Endometrial microvascular endothelial cells (primary cell): ENCODE measurements around a stretch of chr7.

GRCh38 chr7:106530080-106530596 lies 130.8 kb downstream of the CCDC71L start:
- RAMPAGE, long total RNA: no peak

- RAMPAGE, long total RNA: no peak
Observed at GRCh38 chr7:106658894-106659550, 1.9 kb downstream of the CCDC71L start.

- RAMPAGE, long total RNA: no peak
Observed at GRCh38 chr7:106747896-106748211, 86.9 kb upstream of the CCDC71L start.

DNA sequence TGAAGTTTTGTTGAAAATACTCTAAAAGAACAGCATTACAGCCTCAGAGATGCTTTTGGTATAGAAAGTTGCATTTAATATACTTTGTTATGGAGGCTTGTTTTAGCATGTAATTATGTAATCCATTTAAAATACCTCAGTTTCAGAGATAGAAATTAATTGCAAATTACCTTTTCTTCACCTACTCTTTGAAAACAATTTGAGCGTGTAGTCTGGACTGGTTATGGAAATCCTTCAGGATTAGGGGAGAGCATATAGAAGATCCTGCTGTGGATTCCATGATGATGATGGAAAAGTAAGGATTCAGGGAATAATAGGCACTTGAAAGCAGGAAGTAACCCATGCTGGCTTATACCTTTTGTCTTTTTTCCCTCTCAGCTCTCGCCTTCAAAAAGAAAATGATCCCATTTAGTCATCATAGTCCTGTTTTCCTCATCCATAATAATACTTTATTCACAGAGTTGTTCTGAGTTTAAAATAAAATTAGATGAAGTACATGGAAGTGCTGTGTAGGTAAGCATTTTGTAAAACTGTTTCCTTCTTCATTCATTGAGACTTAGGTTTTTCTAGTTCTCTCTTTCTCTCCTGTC lies 4.4 kb downstream of the HBP1 start:
- RAMPAGE, long total RNA: no peak

- RAMPAGE, long total RNA: no peak
Observed at GRCh38 chr7:107452184-107452960, 17.5 kb upstream of the GPR22 start.

- RAMPAGE, long total RNA: no peak
Observed at GRCh38 chr7:107479389-107479758, 9.5 kb downstream of the GPR22 start.

GRCh38 chr7:107557896-107558154 lies 5.9 kb downstream of the COG5 start:
- RAMPAGE, long total RNA: no peak

DNA sequence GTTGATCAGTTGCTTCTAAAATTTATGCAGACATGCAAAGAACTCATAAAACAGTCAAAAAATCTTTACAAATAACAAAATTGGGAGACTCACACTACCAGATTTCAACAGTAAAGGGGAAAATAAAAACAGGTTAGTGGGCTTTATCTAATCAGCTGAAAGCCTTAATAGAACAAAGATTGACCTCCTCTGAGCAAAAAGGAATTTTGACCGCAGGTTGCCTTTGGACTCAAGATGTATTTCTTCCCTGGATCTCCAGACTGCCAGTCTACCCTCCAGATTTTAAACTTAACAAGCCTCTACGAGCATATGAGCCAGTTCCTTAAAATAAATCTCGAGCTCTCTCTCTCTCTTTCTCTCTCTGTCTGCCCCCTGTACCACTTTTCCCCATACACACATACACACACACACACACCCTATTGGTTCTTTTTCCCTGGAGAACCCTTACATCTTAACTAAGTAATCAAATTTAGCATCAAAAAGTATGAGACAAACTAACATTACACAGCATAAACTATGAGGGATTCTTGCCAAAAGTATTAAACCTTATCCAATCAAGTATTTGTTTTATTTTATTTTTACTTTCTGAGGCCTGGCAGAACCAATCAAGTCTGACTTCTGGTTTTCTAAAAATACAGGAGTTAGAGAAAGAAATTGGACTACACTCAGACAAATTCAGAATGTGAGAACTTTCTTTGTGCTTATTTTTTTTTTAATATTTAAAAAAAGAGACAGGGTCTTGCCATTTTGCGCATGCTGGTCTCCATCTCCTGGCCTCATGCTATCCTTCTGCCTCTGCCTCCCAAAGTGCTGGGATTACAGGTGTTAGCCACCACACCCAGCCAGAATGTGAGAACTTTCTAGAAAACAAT lies 11.4 kb downstream of the BCAP29 start:
- RAMPAGE, long total RNA: no peak

DNA sequence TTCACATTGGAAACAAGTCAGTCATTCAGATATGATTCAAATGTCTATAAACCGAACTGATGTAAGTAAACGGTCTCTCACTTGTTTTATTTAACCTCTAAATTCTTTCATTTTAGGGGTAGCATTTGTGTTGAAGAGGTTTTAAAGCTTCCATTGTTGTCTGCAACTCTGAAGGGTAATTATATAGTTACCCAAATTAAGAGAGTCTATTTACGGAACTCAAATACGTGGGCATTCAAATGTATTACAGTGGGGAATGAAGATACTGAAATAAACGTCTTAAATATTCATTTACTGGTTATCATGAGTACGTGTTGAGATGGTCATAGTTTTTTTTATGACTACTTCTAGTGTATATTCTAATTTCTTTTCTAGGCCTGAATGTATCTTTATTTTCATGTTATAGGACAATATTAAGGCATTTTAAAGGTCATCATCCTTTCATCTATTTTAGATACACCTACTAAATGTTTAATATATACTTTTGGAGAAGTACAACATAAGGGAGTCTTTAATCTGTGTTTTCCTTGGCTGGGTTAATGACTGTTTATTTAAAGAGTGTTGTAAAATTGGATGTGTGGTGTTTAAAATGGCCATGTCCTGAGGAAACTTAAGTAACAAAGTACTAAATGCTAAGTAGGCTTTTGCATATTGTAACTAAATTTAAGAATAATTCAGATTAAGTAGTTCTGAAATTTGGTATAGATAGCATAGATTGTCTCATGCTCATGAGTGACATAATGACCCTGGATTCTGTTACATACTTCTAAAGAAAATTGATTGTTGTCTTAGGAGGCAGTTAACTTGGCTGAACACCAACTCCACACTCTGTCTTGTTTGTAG lies 28.9 kb downstream of the DLD start:
- RAMPAGE, long total RNA: no peak

DNA sequence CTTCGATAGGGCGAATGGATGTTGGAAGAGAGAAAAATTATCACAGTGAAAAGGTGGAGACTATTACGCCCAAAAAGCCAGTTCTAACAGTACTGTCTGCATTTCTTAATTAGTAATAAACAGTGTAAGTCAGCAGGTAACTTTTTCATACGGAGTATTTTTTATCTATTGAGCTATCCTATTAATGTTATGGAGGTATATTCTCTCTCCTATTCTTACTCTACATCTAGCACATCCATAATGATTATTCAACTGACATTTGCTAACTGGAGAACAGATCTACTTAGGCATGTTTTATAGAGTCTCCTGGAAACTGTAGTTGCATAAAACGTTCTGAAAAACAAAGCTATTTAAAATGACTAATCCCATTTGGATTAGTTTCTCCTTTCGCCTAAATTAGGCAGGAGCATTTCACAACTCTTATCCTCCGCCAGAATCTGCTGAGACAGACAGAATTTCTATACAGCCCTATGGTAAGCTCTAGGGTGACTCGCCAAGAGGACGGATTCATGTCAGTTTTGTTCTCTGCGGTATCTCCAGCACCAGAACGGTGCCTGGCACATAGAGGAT lies 44.4 kb downstream of the LAMB1 start:
- RAMPAGE, long total RNA: no peak

DNA sequence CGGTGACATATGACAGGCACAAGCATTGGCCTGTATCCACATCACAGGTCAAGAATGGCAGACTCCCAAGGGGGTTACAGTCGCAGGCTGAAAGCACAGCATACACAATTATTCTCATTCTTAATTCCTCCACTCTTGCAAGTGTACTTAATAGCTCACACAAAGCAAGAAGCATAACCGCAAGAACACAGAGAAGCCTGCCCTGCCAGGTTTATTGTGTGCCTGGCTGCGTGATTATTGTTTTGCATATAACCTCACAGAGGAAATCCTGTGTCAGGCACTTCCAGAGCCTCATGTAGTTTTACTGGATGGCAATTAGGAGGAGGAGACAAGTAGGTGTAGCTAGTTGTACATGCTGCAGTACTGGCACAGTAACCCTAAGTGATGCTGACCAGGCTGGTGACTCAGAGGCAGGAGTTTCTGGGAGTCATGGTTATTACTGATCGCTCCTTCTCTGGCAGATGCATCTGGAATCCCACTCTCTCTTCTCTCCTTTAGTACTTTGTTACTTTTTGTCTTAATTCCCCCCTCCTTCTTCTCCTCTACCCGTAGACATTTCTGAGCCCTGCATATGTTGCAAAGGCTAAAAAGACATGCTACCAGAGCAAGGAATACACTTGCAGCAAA lies 34.8 kb downstream of the LAMB4 start:
- RAMPAGE, long total RNA: no peak

DNA sequence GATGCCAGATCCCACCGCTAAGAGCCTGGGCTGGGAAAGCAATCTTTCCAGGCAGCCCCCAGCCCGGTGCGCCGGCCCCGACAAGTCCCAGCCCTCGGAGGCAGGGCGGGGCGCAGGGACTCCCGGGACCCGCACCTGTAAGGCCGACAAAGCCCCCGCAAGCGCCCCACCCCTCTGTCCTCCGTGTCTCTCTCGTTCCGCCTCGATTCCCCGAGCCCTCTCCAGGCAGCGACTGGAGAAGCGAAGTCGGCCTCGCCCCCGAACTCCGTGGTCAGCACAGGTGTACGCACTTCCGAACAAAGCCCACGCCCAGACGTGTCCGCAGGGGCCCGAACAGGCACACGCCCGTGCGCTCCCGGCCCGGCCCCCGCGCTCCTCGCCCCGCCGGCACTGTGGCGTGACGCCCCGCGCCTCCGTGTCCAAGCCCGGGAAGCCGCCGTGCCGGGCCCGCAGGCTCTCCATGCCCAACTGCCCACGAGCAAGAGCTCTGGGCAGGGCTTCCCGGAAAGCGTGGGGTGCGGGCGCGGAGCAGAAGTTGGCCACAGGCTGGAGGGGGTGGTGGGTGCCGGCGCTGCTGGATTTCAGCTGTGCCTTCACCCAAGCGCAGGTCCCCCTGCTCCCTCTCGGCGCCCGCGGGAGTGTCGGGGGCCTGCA lies 705 bp downstream of the NRCAM start:
- RAMPAGE, long total RNA: no peak

DNA sequence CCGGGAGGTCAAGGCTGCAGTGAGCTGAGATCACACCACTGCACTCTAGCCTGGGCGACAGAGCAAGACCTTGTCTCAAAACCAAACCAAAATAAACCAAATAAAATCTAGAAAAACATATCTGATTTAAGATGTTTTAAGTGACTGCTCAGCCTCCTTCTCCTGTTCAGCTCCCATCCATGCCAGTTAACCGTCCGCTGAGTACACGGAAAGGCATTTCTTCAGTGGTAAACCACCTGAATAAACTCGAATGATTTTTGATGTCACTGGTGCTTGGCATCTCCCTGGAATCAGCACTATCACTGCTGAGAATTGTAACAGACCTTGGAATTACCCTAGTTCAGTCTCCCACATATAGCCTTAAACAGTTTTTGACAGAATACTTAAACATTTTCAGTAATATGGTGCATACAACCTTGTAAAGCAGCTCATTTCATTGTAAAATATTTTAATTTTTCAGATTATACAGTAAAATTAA lies 24.1 kb upstream of the NRCAM start:
- RAMPAGE, long total RNA: no peak

DNA sequence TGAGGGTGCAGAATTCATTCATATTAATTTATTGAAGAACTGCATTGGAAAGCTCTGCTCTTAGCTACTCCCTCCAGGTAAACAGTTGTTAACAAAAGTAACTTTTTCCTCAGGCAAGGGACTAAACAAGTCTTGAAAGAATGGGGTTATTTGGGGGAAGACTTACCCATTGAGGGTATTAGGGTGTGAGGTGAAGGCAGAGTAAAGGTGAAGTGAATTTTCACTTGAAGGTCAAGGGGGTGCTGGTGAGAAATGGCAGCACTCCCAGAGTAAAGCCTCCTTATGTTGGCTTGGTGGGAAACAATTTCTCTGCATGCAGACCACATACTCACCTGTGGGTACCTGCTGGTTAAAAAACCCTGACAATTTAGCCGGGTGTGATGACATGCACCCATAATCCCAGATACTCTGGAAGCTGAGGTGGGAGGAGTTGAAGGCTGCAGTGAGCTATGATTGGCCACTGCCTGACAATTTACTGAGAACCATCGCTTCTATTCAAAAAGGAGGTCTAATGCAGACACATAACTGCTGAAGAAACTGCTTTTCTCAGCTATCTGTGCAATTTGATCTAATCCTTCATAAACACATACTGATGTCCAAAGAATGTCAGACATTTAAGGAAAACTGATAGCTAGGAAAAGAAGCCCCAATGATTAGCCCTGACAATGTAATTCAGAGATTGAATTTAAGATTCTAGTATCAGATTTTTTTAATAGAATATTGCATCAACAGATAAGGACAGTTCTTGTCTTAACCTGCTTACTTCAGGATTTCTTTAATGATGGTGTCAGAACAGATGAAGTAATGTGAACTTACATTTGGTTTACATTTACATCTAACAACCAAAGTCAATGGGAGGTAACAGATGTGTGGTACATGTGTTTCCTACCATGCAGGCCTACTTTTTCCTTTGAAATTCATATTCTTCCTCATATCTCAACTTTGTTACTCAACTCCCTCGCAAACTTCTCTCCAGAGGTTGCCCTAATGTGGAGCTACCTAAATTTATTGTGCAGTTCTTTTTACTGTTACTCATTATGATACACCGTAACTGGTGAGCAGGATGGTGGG lies 5.7 kb downstream of the DNAJB9 start:
- RAMPAGE, long total RNA: no peak

DNA sequence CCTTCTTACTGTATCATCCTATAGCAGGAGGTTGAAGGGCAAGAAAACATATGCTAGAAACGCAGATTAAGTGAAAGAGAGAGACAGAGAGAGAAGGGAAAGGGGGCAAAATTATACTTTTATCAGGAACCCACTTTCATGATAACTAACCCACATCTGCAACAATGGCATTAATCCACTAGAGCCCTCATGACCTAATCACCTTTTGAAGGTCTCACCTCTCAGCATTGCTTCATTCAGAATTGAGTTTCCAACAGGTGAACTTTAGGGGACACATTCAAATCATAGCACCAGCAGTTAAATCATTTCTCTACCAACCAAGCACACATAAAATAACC lies 1078.2 kb downstream of the DNAJB9 start:
- RAMPAGE, long total RNA: no peak

DNA sequence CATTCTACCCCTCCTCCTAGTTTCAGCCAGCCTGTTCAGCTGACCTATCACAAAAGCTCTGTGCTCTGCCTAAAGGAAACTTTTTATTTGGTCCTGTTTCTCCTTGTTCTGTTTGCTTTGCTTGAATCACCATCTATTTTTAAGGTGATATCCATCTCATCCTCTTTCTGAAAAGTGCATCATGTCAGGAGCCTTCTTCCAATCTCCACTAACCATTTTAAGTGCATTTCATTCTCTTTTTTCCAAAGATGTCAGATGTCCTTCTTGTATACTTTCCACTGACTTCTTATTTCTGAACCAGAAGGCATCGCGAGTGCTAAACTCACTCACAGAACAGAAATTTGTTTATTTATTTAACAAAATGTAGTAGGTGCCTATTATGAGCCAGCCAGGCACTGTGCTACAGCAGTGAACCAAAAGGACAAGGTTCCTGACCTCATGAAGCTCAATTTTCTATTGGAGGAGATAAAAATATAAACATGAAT lies 220.9 kb upstream of the LRRN3 start:
- RAMPAGE, long total RNA: no peak

DNA sequence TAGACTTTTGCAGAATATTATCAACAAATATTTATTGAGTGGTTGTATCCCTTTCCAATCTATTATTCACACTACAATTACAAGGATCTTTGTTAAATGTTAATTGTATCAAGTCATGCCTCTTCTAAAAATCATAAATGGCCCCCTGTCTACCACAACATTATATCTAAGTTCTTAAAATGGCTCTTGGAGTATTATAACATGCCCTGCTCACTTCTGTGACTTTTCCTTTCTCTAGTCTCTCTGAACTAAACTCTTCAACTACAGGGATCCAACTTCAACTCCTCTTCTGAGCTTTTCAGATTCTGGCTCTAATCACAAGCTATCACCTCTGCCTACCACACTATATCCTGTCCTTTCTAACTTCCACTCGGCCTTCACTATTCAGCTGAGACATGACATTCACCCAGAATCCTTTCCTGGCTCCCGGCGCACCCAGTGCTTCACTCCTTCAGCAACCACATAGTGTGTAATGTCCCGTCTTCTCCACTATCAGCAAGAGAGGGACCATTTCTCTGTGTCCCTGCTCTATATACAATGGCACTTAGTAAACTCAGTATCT lies 219.1 kb downstream of the IMMP2L start:
- RAMPAGE, long total RNA: no peak

DNA sequence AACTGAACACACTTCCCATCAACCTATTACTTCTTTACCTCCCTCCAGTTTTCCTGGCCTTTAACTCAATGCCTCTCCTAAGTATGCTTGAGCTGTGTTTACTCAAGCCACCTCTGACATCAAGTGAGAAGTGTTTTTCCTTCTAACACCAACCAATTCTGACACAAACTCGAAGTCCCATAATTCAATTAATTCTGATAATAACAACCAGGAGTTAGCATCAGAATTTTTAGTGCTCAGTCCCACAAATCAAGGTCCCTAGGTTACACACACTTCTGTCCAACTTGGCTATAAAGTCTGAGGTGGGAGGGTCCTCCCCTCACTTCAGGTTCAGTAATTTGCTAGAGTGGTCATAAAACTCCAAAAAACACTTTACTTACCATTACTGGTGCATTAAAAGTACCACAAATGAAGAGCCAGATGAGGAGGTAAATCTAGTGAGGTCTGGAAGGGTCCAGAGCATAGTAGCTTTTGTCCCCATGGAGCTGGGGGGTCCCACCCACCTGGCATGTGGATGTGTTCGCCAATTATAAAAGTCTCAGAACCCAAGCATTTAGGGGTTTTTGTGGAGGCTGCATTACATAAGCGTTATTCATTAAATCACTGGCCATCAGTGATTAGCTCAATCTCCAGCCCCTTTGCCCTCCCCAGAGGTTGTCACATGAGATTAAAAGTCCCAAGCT lies 169.7 kb downstream of the IMMP2L start:
- RAMPAGE, long total RNA: no peak

DNA sequence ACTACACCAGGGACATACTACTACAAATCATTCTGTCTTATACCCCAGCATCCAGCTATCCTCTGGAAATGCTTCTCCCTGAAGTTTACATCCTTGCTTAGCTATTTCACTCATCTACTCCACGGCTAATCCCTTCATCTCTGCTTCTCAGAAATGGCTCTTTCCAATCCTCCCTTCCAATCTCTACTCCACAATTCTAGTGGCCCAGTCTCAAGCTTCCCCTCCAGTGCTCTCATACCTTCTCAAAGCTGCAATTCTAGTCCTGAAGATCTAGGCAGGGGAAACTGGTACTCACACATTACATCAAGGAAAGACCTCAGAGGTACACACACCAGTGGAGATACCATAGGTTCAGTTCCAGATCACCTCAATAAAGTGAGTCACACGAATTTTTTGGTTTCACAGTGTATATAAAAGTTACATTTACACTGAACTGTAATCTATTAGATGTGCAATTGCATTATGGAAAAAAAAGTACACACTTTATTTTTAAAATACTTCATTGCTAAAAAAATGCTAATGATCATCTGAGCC lies 123.1 kb downstream of the IMMP2L start:
- RAMPAGE, long total RNA: no peak

GRCh38 chr7:112001029-112001686 lies 205.0 kb downstream of the DOCK4 start:
- RAMPAGE, long total RNA: no peak